Measurements from ENCODE around the genes GSPT2, XAGE3, TSPYL2, KANTR and KDM5C.

- PRO-cap, 2 experiments = no peak in any of the 2 experiments
Measured at GRCh38 chrX:51333458-51333784, 799 bp downstream of the NUDT10 start.

GRCh38 chrX:51495599-51495982 lies 801 bp downstream of the NUDT11 start:
- PRO-cap, 2 experiments = no peak in any of the 2 experiments

GRCh38 chrX:51743010-51744108 lies at the start of gene GSPT2:
TSS of gene GSPT2 (plus strand) at chrX:51743442.
- PRO-cap, 2 experiments = no peak in any of the 2 experiments

DNA sequence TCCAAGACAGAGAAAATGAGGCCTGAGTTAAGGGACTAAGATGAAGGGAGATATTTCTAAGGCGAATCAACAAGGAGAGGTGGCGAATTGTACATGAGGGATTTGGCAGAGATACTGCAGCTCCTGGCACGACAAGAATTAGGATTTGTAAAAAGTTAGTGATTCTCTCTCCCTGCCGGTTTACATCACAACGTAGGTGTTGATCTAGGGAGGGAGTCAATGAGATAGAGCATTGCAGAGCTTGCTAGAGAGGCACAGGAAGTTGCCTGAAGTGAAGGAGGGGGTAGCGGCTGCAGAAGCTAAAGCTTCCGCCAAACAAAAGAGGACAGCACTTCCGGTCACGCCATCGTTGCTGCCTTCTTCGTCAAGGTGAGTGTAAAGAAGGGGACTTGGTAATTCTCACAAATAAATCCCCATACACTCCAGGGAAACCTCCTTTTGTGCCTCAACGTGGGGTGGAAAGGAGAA lies 59.5 kb downstream of the GSPT2 start:
- PRO-cap, 2 experiments = no peak in any of the 2 experiments

GRCh38 chrX:51810386-51810847 lies 67.2 kb downstream of the GSPT2 start:
- PRO-cap, 2 experiments = no peak in any of the 2 experiments

GRCh38 chrX:51873770-51874274 lies 19.6 kb upstream of the MAGED1 start:
- PRO-cap, 2 experiments = no peak in any of the 2 experiments

GRCh38 chrX:52261621-52262273 lies 77.1 kb downstream of the MAGED4 start:
- PRO-cap, 2 experiments = peak in 2 of 2 experiments; most common plus-strand start chrX:52261947 (in 1); most common minus-strand start chrX:52261842 (in 1)

GRCh38 chrX:52867971-52868180 lies at the start of gene XAGE3:
TSS of gene XAGE3 (minus strand) at chrX:52868083.
- PRO-cap, 2 experiments = no peak in any of the 2 experiments

DNA sequence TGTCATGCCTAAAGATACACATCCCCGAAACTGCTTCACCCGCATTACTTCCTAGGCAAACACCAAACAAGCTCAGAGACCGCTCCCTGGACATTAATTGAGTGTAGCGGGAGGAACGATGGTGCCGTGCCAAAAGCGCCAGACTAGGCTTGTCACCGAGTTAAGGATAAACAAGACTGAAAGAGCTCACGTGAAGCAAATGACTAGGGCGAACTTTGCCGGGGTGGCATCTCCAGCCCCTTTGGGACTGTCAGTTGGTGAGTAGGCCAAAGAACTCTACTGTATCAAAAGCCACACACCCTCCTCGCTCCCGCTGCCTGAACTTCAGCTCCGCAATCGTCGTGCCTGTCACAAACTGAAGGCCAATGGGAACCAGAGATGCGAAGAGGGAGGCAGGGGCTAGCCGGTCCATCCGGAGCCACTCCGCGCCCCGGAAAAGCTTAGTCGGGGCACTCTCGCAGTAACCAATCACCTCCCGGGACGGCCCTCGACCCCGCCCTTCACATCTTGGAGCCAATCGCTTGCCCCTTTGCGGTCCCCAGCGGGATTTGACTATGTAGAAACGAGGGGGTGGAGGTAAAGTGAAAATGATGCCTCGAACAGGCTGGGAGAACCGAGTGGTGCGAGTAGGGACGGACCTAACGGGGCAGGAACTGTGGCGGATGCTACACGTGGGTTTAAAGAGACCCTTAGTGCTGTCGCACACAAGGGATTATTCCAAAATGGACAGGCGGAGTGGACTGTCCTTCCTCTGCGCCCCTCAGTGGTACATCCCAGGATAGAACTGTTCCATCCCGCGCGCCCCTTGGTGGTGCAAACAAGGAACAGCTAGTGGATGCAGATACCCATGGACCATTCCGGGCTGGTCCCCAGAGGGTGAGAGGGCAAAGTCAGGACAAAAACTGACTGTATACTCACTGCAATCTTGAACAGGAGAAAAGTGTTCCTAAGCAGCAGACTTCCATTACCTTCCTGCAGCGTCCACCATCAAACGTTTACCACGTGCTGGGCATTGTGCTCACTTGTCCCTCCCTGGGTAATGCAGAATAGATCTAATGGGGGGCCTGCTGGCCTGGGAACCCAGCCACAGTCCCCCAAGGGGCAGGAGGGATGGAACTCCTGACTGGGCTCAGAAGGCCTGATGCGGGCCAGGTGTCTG lies 37.2 kb upstream of the FAM156A start:
- PRO-cap, 2 experiments = peak in 2 of 2 experiments; most common plus-strand start position 820 of the sequence (in 2); most common minus-strand start position 278 of the sequence (in 2)

- PRO-cap, 2 experiments = peak in 2 of 2 experiments; most common plus-strand start chrX:53082367 (in 2)
Measured at GRCh38 chrX:53082277-53082468, at the start of gene TSPYL2. TSS of gene TSPYL2 (plus strand) at chrX:53082367.

GRCh38 chrX:53084348-53085547 lies 2.6 kb downstream of the TSPYL2 start:
- PRO-cap, 2 experiments = no peak in any of the 2 experiments

GRCh38 chrX:53085548-53086422 lies 3.6 kb downstream of the TSPYL2 start:
- PRO-cap, 2 experiments = no peak in any of the 2 experiments

- PRO-cap, 2 experiments = peak in 2 of 2 experiments; most common plus-strand start chrX:53094212 (in 1); most common minus-strand start chrX:53093903 (in 2)
Measured at GRCh38 chrX:53093530-53094742, at the start of gene KANTR. TSS of gene KANTR (plus strand) at chrX:53094142.

- PRO-cap, 2 experiments = no peak in any of the 2 experiments
Measured at GRCh38 chrX:53201401-53201666, 23.7 kb downstream of the KDM5C start.

GRCh38 chrX:53214149-53214591 lies 10.8 kb downstream of the KDM5C start:
- PRO-cap, 2 experiments = no peak in any of the 2 experiments

GRCh38 chrX:53225054-53225327 lies at the start of gene KDM5C:
TSS of gene KDM5C (minus strand) at chrX:53225207.
- PRO-cap, 2 experiments = peak in 2 of 2 experiments; most common minus-strand start chrX:53225207 (in 2)

GRCh38 chrX:53287396-53288902 lies 33.2 kb downstream of the IQSEC2 start:
- PRO-cap, 2 experiments = no peak in any of the 2 experiments

DNA sequence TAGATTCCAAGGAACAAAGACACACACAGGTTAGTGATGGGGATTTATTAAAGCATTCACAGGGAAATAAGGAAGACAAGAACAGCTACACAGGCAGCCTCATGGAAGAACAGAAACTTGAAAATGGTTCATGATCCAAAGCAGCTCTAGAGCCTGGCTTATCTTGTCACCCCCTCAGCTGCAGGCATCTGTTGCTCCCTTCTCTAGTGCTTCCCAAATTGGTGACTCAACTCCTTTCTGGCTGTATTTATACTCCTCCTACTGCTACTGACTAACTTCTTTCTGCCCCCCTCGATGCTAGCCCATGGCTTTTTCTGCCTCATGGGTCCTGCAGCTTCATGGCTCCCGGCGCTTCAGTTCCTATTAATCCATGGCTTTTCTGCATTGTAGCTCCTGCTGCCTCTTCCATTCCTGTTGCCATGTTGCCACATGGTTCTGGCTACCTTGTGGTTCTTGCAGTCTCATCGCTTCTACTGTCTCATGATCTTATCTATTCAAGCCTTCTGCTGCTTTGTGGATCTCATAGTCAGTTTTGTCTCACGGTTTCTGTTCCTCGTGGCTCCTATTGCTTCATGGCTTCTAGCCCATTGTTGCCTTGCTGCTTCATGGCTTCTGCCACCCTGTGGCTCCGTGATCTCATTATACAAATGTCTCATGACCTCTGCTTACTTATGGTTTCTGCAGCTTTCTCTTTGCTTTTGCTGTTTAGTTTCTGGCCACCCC lies 48.2 kb downstream of the SMC1A start:
- PRO-cap, 2 experiments = no peak in any of the 2 experiments

GRCh38 chrX:53380341-53380701 lies 42.1 kb downstream of the SMC1A start:
- PRO-cap, 2 experiments = peak in 1 of 2 experiments; most common minus-strand start chrX:53380428 (in 1)

DNA sequence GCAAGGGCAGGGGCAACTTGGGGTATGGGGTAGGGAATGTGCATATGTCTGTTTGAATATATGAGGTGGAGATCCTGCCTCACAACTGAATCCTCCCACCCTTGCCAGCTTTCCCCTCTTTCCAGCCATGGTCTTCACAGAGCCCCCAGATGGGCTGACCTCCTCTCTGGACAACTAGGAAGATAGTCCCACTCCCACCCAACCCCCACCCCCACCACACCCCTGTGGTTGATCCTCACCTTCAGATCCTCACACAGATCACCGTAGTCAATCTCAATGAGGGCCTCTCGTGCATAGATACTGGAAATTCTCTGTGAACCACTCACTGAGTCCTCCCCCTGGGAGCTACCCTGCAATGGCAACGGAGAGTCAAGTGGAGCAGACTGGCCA lies 27.9 kb downstream of the SMC1A start:
- PRO-cap, 2 experiments = no peak in any of the 2 experiments